CD14-positive monocyte (primary cell): ENCODE measurements around the genes UBA5 and RAB6B.

GRCh38 chr3:132453484-132453950 lies 36.2 kb downstream of the DNAJC13 start:
- CAGE, long polyA plus RNA = no peak

DNA sequence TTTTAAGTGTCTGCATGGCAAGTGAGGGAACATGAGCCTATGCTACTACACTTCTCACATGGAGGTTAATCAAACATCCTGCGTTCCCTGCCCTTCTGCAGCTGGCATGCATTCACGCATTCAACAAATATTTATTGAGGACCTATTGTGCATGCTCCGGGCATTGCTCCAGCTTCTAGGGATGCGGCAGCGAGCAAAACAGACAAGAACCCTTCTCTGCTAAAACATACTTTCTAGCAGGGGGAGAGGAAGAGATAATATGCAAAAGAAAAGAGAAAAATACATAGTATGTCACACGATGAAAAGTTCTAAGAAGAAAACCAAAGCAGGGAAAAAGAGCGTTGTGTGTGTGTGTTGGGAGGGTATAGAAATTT lies 42.6 kb upstream of the ACKR4 start:
- CAGE, long polyA plus RNA = no peak

DNA sequence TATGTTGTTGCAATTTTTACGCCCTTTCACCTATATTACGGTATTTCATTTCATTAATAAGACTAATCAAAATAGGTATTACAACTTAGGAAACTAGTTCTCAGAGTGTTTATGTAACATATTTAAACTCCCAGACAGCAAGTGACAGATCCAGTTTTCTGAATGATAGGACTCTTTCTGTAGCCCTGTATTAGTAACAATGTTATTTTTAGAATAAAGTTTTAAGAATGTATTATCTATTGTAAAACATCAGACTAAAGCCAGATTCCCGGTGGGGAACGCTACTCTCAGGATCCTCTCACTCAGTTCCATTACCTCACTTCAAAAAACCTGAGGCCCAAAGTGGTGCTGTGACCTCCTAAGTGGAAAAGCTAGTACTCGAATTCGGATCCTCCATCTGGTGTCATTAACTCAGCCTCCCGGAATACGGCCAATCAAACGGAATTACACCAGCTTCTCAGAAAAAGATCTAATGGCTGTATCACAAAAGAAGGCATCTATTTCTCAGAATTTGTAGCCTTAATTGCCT lies 752 bp downstream of the ACAD11 start:
- CAGE, long polyA plus RNA = no peak

- CAGE, long polyA plus RNA = start-site peak on the plus strand at chr3:132660346-132660376, 60 and 79 reads in 2 replicates
Observed at GRCh38 chr3:132660147-132661004, at the start of gene UBA5. UBA5 (plus strand) TSS chr3:132660329.

- CAGE, long polyA plus RNA = no peak
Observed at GRCh38 chr3:132707660-132708385, 14.4 kb downstream of the NPHP3 start.

GRCh38 chr3:133459431-133459890 lies 59.6 kb downstream of the BFSP2 start:
- CAGE, long polyA plus RNA = no peak

DNA sequence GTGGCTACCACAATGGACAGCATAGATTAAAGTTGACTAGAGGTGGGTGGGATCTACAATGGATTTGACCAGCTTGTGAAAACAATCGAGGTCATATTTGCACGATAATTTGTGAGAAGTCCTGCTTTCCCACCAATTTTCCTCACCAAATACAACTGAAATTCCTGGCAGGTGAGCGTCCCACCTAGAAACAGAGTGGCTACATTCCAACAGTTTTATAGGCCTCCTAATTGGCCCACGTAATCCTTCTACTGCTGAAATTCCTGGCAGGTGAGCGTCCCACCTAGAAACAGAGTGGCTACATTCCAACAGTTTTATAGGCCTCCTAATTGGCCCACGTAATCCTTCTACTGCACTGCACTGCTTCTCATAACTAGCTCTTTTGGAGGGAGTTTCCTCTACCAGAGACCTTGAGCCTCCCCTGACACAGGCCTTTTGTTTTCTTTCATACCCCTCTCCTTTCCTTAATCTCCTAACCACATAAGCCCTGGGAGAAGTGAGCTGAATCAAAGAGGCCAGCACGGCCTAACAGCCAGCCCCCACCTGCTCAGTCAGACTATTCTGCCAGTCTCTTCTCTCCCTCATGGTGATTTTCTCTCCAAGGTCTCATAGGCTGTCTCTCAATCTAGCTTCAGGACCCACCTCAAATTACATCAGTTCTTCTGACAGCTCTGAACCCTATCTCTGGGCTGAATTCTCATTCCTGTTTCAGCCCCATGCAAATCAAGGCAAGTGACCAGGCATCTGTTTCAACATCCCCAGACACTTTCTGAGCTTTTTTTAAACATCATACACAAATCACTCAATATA lies 80.3 kb downstream of the BFSP2 start:
- CAGE, long polyA plus RNA = no peak

DNA sequence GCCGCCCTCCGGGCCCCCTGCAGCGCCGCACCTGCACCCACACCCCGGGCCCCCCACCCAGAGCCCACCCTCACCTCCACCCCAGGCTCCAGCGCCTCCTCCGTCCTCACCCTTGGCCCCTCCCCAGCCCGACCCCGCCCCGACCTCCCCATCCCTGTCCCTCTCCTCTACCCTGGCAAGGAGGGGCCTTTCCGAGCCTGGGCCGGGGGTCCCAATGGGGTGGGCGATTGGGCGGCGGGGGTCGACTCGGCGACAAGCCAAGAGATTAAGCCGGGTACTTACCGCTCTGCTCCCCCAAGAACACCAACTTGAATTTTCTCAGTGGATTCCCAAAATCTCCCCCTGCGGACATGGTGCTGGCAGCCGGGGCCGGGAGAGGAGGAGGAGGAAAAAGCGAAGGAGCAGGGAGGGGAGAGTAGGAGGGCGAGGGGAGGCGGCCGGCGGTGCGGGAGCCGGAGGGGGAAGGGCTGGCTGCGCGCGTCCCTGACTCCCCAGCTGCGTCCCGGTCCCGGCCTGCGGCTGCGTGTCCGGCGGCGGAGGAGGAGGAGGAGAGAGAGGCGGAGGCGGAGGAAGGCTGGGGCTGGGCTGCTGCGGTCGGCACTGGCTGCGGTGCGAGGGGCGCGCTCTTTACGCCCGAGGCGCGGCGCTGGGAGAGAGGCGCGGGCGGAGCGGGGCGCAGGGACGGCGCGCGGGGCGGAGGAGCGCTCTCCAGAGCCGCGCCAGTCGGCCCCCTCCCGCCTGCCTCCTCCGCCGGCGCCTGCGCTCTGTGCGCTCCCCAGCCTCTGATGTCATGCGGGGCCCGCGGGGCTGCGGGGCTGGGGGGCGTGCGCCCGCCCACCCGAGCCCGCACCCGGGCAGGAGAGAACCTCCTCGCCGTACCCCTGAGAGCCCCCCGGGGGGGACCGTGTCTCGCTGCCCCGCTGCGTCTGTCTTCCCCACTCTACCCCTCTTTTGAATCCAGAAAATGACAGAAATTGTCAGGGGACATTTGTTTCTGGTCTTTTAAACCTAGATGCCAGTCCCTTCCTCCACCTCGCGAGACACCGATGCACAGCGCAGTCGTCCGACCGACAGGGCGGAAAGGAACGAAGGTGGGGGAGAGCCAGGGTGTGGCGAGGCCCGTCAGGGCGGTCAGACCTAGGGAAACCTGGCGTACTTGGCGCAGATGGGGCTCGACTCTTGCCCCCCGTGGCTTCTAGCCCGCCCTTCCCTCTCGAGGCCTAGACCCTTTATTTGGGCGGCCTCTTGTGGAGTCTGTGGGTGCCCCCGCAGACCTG lies at the start of gene RAB6B:
Gene RAB6B, minus strand, starts transcription at position 768 of the 1,277 bp plus-strand sequence.
- CAGE, long polyA plus RNA = no peak

GRCh38 chr3:133927435-133928113 lies 31.9 kb upstream of the RAB6B start:
- CAGE, long polyA plus RNA = no peak

DNA sequence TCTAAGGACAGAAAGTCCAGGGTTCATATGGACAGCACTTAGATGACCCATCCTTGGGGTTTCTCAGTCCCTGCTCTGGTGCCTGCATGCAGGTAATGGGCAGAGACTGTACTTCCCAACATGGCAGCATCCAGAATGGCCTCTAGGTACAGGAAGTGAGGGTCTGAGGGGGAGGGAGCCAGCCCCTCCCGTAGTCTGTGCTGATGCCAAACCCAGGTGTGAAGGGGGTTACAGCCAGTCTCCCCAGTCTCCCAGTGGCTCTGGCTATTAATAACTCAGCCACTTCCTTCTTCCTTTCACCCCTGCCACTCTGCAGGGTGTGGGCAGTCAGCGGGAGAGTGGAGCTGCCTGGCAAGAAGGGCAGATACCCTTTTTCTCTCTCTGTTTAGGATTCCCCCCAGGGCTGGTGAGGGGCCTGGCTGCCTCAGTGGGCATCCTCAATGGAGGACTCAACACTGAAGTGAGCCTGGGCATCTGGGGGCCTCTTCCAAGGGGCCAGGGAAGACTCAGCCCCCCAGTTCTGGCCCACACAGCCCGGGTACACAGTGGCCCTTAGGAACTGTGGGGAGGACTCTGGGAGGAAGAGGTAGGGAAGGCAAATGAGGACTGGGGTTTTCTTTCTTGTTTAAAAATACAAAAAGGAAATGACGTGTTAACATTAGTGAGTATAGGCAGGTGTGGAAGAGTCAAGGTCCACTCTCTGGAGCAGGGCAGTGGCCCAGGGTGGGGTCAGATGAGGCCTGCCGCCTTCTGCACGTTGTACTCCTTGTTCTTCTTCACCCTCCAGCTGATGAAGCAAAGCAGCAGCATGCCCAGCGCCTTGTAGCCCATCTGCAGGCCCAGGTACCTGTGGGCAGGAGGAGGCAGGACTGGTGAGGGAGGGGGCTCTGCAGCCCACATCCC lies 38.6 kb upstream of the RAB6B start:
- CAGE, long polyA plus RNA = no peak

- CAGE, long polyA plus RNA = no peak
Observed at GRCh38 chr3:134155140-134155813, 95.4 kb downstream of the RYK start.

DNA sequence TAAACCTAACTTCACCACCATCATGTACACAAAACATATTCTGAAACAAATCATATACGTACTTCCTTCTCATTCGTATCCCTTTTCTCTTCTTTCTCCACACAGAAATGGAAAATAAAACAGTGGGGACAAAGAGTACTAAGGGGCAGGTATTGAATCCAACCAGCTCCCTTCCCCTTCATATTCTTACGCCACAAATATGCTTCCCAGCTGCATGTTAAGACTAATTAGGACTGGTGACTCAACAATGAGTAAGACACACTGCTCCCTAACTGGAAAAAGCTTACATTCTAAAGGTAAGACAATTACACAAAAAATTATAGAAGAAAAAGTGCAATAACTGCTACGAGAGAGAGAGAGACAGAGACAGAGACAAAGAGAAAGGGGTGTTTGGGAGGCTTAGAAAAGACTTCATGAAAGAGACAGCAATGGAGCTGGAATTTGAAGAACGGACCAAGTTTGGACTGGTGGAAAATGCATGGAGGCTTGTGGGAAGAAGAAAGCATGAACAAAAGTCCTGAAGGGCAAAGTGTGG lies 49.4 kb downstream of the RYK start:
- CAGE, long polyA plus RNA = no peak

- CAGE, long polyA plus RNA = no peak
Observed at GRCh38 chr3:134231722-134232735, 18.6 kb downstream of the RYK start.

GRCh38 chr3:134333268-134334167 lies 40.7 kb downstream of the AMOTL2 start:
- CAGE, long polyA plus RNA = no peak

DNA sequence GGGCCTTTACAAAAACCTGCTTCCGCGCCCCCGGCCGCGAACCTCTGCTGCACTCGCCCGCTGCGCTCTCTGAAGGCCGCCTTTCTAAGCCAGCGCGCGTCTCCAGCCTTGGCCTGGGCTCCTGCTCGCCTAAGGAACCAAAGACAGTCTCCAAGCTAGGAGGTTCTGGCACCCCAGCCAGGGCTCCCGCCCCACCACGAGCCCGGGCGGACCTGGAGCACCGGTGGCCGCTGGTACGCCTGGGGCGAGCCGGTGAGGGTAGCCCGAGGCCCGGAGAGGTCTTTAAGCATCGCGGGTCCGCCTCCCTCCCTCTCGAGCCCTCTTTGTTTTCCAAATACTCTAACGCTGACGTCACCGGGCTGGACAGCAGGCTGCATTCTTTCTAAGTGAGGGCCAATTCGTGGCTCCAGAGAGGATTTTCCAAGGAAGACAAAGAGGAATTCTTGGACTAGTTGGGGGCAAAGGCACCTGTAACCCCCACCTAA lies 731 bp downstream of the AMOTL2 start:
- CAGE, long polyA plus RNA = no peak

GRCh38 chr3:134407234-134407897 lies 33.1 kb upstream of the AMOTL2 start:
- CAGE, long polyA plus RNA = no peak

DNA sequence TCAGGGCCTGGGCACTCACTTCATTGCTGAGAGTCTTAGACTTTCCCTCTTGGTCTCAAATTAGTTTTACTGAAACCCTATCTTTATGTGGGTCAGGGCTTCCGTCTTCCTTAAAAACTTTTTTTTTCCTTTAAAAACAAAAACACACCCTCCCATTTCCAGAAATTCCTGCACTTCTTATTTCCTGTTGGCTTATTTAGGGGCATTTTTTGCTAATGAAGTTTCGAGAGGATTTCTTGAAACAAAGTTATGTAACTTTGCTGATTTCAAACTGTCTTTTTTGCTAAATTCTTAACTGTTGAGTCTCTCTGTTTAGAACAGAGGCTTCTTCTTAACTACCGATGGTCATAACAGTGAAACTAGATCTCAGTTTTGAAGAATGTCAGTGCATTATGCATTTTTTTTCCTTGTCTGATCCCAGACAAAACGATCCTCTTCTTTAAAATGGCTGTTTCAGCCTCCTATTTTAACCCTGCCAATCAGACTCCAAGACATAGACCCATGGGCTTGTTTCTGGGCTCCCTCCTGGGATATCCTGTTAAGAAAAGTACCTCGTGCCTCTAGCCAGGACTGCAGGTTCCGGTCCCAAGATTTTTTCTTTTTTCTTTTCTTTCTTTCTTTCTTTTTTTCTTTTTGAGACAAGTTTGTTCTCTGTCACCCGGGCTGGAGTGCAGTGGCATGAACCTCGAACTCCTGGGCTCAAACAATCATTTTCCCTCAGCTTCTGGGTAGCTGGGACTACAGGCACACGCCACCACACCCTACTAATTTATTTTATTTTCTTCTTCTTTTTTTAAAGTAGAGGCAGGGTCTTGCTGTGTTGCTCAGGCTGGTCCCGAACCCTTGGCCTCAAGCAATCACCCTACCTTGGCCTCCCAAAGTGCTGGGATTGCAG lies 23.2 kb downstream of the ANAPC13 start:
- CAGE, long polyA plus RNA = no peak

DNA sequence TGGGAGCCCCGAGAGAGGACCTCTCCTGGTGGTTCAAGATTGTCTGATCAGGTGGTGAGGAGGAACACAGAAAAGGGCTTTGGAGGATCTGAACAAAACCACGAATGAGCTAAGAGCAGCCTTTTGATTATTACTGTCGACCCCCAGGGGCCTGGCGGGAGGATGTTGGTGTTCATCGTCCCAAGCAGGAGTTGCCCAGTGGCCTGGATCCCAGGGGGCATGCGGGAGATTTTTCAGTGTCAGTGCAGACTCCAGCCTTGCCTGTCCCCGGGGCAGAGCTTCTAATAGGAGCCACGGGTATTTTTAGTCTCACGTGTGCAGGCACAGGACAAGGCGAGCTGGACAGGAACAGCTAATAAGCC lies 8.8 kb upstream of the KY start:
- CAGE, long polyA plus RNA = no peak

DNA sequence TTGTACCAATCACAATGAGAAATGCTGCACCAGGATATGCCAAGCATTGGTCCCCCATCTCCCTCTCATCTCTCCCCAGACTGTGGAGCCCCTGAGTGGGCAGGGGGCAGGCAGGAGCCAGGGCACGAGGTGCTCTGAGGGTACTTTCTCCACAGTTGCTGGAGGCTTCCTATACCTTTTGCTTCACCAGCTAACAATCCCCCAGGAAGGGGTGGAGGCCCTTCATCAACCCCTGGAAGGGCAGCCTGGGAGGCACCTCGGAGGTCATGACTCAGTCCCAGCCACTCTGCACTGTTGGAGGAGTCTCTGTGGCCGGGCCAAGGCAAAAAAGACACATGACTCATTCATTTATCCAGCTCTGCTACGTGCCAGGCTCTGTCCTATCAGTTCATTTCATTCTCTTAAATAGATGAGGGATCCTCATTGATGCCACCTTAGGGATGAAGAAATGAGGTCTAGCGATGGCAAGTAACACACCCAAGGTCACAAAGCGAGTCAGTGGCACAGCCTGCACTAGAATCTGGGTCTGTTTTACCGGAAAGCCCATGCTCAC lies 15.7 kb upstream of the KY start:
- CAGE, long polyA plus RNA = no peak

GRCh38 chr3:135257477-135258095 lies 462.5 kb downstream of the EPHB1 start:
- CAGE, long polyA plus RNA = no peak